ENCODE measurements around a stretch of chr5.

DNA sequence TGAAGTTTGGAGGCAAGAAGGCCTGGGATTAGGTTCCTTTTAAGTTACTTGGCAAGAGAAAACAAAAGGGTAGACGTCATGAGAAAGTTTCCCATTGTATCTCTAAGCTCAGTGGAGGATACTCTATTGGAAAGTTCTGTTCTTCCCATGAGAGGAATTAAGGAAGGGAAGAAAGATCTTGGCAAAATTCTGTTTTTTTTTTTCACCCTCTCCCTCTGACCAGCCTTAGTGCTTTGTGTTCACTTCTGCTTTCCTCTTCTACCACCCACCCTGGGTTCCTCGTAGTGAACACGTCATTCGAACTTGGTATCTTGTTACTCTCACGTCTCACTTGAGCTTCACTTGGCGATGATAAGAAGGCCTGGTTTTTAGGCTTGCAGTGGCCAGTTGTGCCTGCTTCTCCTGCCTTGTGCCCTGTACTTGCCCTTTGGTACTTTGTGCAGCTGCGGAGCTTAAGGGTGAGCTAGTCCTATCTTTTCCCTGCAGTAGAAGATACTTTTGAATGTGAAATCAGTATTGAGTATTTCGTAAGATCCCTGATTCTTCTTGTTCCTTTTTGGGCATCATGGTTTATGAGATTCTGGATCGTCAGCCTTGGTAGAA lies 67.1 kb downstream of the ARHGAP26 start:
- RRBS: no CpG with 5 or more reads among the region's 9 CpGs

- RRBS: no CpG with 5 or more reads among the region's 5 CpGs
Measured at GRCh38 chr5:142843066-142844006, 73.2 kb downstream of the ARHGAP26 start.

GRCh38 chr5:142894056-142894659 lies 124.0 kb downstream of the ARHGAP26 start:
- RRBS: no CpG with 5 or more reads among the region's 5 CpGs

DNA sequence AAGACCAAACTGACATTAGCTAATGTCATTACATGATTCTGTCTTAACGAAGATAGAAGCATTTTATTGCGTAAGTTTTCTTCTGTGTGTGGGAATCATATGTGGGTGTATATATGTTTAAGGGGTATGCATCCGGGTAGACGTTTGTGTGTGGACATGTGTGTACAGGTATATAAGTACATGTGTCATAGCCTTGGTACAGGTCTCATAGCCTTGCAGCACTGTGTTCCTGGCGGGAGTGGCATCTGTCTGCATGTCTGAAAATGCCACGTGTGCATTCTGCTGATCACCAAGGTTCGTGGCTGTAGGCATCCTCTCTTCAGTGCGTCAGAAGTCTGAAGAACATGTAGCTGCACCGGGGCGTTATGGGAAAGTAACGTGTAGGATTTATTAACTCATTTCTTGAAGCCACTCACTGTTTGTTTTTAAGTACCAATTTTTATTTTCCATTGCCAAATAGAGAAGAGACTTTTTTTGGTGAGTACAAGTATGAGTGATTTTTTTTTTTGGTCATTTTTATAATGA lies 298.0 kb downstream of the NR3C1 start:
- RRBS: no CpG with 5 or more reads among the region's 11 CpGs

DNA sequence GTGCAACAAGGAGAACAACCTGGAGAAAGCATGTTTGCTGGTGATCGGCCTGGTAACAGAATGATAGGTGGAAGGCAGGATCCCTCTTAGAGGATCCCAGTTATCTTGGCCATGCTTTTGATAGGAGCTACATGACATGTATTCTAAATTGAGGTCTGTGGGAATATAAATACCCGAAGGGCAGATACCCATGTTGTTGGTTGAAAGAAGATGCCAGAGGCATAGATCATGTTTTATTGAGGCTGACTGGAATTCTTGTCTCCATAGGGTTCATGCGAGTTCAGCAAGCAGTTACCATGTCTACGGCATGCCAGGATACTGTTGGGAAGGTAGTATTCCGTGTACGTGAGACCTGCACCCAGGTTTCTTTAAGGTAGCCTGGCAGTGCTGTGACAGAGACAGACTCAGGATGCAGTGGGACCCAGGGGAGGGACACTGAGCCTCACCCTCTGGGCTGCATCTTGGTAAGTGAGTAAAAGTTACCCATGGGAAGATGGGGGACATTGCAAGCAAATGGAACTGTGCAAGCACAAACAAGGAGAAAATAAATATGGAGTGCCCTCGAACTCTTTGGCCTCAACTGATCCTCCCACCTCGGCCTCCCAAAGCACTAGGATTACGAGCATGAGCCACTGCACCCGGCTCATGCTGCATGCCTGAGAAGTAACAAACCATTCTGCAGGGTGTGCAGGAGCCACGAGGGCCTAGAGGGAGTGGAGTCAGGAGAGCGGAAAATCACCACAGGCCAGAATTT lies 230.6 kb downstream of the NR3C1 start:
- RRBS: no CpG with 5 or more reads among the region's 12 CpGs

GRCh38 chr5:143222648-143223729 lies 180.5 kb downstream of the NR3C1 start:
- RRBS: no CpG with 5 or more reads among the region's 11 CpGs

GRCh38 chr5:143243800-143244915 lies 159.3 kb downstream of the NR3C1 start:
- RRBS: no CpG with 5 or more reads among the region's 21 CpGs

GRCh38 chr5:143261670-143262191 lies 141.8 kb downstream of the NR3C1 start:
- RRBS: no CpG with 5 or more reads among the region's 5 CpGs

DNA sequence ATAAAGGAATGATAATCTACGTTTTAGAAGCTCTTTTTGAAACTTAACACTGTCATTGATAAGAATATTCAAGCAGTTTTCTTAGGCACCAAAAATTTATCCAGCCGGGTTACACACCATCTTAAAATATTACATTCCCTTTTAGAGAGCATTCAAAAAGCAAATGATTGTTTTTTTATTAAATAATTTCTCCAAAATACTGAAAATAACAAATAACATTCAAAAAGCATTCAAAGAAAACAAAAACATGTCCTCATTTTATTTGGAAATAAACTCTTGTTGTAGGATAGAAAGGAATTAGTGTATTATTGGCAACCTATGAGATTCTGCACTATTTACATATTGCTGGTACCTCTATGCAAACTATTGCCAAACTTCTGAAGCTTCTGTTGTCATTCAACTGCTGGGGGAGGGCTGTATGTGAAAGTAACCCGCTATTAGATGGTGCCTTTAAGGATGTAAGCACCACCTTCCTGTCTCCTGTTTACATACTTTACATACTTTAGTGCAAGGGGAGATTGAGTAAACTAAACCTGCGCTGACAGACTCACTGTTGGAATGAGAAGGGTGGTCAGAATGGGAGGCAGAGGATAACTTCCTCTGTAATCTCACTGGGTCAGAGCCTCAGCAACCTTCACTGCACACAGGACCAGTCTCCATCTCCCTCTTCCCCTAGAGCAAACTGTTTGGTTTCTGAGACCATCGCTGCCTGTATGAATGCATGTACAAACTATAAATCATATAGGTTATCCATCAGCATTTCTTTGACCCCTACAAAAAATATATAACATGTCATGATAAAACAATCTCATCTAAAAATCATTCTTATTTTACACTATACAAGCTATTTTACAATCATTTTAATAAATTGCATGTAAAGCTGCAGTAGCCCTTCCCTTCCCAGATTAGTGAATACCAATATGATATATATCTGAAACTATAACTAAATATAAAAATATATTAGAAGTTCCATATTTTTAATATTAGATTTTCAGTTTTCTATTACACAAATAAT lies 123.8 kb downstream of the NR3C1 start:
- RRBS: no CpG with 5 or more reads among the region's 5 CpGs

- RRBS: no CpG with 5 or more reads among the region's 1 CpG
Measured at GRCh38 chr5:143313918-143314540, 89.5 kb downstream of the NR3C1 start.

DNA sequence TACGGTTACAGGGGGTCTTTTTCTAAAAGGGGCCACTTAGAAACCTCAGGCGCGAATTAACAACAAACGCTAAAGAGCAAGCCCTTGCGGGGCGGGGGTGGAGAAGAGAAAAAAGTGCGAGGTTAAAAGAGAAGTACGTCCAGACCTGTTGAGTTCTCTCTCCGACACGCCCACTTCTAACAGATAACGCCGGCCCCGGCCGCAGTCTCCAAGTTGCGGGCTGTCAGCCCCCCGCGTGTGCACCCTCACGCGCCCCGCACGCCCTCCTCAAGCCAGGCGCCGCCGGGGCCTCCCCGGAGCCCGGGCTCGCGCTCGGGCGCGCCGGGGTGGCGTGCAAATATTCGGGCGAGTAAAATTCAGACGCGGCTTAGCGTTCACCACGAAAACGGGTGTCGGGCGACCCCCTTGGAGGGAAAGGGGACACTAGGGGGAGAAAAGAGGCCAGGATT lies 1.0 kb downstream of the NR3C1 start:
- RRBS: 0% methylated on average over 9 of the region's 42 CpGs

- RRBS: no CpG with 5 or more reads among the region's 1 CpG
Measured at GRCh38 chr5:143507141-143507686, 103.7 kb upstream of the NR3C1 start.

DNA sequence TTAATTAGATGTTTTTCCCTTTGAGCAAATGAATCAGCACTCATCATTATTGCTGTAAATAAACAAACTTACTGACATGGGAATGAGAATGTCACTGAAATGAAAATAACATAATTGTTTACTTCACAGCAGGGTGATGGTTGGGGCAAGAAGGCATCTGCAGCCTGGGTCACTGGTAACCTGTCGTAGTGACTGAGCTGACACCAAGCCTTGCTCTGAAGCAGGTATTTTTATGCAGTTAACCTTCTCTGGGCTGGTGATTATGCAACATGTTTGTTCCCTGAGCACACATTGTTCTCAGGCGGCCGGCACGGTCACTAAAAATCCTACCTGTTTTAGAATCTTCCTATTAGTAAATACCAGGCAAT lies 157.7 kb upstream of the NR3C1 start:
- RRBS: no CpG with 5 or more reads among the region's 4 CpGs

GRCh38 chr5:143582921-143583428 lies 179.5 kb upstream of the NR3C1 start:
- RRBS: no CpG with 5 or more reads among the region's 7 CpGs

DNA sequence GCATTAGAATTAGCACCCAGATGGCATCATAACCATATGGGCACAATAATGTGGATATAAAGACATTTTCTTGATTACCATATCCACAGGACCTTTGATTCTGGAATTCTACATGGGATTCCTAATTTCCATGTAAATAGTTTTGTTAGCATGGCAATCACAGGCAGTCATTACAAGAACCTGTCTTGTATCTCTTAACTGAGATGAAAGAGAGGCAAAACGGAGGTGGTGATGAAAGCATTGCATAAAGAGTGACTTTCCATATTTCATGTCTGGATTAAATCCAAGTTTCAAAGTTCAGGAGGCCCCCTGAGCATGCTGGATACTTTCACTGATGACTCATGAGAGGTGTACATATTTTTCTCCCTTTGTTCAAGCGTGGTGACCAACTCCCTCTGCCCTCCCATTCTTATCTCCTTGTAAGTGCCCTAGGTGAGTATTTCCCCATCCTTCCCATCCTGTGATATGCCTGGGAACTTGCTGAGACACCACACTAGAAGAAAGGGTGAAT lies 192.7 kb upstream of the NR3C1 start:
- RRBS: no CpG with 5 or more reads among the region's 2 CpGs

- RRBS: no CpG with 5 or more reads among the region's 4 CpGs
Measured at GRCh38 chr5:145728014-145728756, 107.0 kb downstream of the PRELID2 start.

DNA sequence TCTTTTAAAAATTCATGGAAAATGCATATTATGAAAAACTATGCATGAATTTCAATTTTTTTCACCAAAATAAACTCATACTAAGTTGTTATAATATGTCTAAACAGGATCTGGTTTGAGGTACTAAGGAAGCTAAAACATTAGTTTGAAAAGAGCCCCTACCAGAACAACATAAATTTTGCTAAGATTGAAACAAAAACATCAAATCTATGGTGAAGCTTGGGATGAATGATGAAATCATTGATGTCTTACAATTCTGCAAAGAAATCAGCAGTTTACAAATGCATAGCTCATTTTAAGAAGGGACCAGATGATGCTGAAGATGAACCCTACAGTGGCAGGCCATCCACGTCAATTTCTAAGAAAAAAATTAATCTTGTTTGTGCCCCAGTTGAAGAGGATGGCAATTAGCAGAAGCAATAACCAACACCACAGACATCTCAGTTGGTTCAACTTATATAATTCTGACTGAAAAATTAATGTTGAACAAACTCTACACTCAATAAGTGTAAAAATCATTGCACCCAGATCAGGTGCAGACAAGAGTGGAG lies 80.6 kb downstream of the PRELID2 start:
- RRBS: no CpG with 5 or more reads among the region's 1 CpG

DNA sequence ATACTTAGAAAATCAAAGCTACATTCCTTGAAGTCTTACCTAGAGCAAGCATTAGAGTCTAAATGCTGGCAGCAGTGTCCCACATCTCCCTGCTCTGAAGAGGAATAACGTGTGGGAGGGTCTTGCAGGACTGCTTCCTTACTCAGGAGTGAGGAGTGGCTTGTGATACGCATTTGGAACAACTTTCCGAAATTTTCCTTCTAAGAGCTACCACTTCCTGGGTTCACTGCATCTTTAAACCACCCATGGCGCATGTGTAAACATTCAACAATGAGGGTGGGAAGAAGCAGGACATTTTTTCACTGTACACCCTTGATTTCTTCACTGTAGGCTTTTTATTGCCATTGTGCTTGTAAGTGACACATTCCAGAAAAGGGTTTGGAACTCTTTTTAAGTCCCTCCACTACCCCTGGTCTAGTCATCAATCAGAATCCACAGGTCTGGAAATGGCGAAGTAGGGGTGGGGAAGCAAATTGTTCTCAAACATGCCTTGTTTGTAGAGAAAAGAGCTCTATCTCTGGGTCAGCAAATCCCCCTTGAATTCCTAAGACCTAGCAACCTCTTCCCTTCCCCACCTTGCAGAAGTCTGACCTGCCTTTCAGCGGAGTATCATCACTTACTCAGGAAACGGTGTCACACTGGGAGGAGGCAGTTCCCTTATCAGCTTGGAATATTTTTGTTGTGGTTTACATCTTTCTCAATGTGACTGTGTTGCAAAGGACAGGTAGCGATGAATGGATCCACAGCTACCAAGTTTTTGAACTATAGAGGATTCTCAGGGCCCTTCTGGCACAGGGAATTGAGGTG lies 3.1 kb downstream of the SH3RF2 start:
- RRBS: no CpG with 5 or more reads among the region's 8 CpGs

DNA sequence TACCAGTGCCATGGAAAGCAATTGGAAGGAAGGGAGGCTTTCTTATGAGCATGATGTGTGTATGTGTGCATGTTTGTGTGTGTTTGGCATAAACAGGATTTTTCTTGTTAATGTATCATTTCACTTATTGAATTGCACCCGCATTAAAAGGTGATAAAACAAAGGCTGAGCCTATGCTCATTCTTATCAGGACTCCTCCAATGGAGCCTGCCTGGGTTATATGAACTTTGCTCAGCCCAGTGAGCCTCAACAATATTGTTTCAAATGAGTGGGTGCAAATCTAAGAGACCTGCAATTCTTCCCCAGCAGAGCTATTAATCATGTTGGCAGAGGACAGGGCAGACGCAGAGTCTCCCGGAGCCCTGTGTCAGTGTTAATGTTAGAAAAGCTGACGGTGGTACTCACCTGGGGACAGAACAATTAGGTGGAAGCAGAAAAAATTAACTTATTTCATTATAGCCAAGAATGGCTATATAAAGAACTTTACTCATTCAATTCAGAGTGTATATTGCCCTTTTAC lies 71.6 kb downstream of the SH3RF2 start:
- RRBS: no CpG with 5 or more reads among the region's 4 CpGs

- RRBS: no CpG with 5 or more reads among the region's 8 CpGs
Measured at GRCh38 chr5:146042466-146043440, 62.6 kb downstream of the PLAC8L1 start.